Stomach (tissue), 7 donors: ENCODE measurements around a stretch of chr15.

GRCh38 chr15:90881034-90881824, 3.1 kb upstream of the FES start:
- PRO-cap = no peak
- RAMPAGE, long total RNA, 5 experiments = no peak in any of the 5 experiments
- RRBS = 64% methylated on average over 19 of the region's 31 CpGs

GRCh38 chr15:90981294-90982323, 12.7 kb downstream of the PRC1 start:
- PRO-cap = no peak
- RAMPAGE, long total RNA, 5 experiments = start-site peak on the minus strand in 1 of 5 experiments, at chr15:90981618-90981829 at its widest, 15 reads per replicate
- RRBS = no CpG with 5 or more reads among the region's 11 CpGs

- PRO-cap = no peak
- RAMPAGE, long total RNA, 5 experiments = no peak in any of the 5 experiments
- RRBS = no CpG with 5 or more reads among the region's 16 CpGs
These were observed 356.2 kb downstream of the SV2B start for GRCh38 chr15:91455873-91457097.

DNA sequence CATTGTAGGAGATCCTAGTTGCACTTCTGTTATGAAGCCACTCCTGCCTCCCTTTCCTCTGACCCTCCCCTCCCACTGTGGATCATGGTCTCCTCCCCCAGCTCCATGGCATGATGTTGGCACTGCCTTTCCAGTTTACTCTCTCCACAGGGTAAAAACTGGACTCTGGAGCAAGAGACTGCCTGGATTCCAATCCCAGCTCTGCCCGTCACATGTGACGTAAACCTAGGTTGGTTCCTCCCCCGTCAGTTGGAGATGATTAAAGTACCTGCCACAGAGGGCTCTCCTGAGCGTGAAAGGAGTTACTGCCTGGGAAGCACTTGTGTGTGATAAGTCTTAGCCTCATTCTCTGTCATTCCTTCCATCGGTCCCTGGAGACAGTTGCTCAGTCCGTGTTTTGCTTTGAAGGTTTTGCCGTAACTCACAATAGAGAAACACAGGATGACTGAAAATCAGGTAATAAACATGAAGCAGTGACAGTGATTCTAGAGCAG, 21.8 kb downstream of the SLCO3A1 start:
- PRO-cap = no peak
- RAMPAGE, long total RNA, 5 experiments = no peak in any of the 5 experiments
- RRBS = no CpG with 5 or more reads among the region's 7 CpGs

DNA sequence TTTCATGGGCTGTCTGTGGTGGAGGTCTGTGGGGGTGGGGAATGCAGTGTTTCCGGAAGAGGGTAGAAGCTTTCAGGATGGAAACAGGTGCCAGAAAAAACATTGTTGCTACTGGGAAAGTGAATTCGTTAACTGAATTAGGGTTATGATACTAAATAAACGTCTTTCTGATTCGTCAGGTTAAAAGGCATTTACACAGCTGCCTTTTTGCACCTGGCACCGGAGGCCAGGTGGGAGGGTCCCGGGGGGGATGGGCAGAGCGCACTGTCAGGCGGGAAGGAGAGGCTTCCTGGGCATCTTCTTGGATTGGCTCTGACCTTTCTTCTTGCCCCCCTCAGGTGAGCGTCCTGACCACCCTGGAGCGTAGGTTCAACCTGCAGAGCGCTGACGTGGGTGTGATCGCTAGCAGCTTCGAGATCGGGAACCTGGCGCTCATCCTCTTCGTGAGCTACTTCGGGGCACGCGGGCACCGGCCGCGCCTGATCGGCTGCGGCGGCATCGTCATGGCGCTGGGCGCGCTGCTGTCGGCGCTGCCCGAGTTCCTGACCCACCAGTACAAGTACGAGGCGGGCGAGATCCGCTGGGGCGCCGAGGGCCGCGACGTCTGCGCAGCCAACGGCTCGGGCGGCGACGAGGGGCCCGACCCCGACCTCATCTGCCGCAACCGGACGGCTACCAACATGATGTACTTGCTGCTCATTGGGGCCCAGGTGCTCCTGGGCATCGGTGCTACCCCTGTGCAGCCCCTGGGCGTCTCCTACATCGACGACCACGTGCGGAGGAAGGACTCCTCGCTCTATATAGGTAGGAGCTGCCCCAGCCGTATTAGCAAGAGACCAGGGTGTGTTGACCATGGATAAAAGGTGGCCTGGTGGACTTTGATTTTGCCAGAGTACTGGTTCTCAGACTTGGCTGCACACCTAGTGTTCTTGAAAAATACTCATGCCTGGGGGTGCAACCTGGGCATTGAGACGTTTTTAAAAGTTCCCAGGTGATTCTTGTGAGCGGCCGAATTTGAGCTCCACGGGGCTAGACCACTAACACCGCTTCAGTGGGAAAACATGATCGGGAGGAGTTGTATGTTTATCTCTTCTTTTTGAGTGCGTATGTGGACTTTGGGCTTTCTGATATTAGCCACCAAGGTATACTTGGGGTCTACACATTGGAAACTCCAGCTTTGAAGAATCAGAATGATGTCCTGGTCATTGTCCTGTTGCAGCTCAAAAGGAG, 62.6 kb downstream of the SLCO3A1 start:
- PRO-cap = no peak
- RAMPAGE, long total RNA, 5 experiments = start-site peak on the plus strand in 1 of 5 experiments, centred at position 1,105 of the sequence, 8 reads per replicate
- RRBS = no CpG with 5 or more reads among the region's 68 CpGs

GRCh38 chr15:91941634-91942217, 88.2 kb downstream of the SLCO3A1 start:
- PRO-cap = no peak
- RAMPAGE, long total RNA, 5 experiments = no peak in any of the 5 experiments
- RRBS = no CpG with 5 or more reads among the region's 5 CpGs

GRCh38 chr15:92591248-92591650, 64.3 kb downstream of the FAM174B start:
- PRO-cap = no peak
- RAMPAGE, long total RNA, 5 experiments = no peak in any of the 5 experiments
- RRBS = no CpG with 5 or more reads among the region's 4 CpGs

DNA sequence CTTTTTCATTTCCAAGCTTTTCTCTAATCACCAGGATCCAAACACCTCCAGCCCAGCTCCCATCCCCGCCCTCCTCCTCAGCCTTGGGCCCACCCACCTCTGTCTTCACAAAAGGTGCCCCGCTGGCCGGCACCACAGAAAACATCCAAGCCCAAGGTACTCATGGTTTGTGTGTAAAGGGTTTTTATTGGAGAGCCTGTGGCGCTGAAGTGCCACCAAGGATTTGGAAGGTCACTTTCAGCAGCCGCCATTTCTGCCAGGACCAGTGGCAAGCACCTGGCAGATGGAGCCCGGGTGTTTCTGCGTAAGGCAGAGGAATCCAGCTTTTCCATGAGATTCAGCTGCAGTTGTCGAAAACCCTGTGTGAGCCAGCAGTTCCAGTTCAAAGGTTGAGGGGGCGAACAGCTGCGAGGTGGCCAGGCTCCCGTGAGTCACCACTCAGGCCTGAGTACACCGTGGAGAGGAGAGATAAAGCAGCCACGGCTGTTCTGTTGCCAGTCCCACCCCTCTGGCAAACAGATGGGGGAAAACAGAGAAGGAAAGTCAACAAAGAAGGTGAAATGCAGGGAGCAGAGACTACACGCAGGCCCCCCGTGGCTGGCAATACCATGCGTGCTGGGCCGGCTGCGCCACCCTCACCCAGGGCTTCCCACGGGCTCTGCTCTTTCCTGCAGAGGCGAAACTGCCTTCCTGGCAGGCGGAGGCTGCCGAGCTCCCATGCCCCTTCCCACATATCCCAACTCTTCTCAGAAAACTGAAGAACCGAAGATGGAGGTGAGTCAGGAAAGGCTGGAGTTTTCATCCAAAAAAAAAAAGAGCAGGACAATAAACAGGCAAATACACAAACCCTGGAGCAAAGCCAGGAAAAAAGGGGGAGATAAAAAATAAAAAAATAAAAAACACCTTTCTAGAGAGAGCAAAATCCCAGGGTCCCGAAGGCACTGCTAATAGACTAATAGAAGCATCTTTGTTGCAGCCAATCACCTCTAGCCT, 38.0 kb downstream of the FAM174B start:
- PRO-cap = unidirectional peak, minus-strand start at position 3 of the sequence; bidirectional peak, plus-strand start at position 549 of the sequence, minus-strand start at position 352 of the sequence
- RAMPAGE, long total RNA, 5 experiments = start-site peak on the minus strand in 1 of 5 experiments, centred at position 970 of the sequence, 6 reads per replicate
- RRBS = no CpG with 5 or more reads among the region's 24 CpGs

DNA sequence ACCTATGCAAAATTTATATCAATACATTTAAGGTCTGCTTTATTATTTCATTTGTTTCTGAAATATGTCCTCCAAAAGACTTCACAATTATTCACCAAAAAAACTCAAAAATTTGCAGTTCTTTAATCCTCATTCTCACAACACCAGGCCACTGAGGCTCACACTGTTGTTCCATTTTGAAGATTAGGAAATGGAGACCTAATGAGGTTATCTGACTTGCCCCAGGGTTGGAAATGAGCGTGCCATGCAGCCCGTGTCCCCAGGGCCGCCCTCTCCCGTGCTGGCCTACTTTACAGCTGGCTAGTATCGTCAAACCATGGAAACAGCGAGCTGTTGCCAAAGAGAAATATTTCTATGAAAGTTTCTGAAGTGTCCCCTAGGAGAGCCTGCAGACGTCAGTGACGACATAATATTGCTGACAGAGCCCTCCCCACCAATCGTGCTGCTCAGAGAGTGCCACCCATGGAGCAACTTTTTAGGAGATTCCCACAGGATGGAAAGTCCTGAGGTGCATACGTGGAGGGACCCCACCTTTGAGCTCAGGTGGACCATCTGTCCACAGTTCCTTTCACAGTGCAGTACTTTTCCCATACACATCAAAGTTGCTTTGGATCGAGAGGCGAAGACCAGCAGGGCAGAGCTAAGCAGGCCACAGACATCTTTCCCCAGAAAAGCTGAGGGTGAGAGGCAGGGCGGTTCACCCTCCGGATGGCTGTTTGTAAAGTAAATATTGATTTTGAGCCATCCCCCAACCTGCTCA, 11.2 kb upstream of the FAM174B start:
- PRO-cap = no peak
- RAMPAGE, long total RNA, 5 experiments = no peak in any of the 5 experiments
- RRBS = no CpG with 5 or more reads among the region's 14 CpGs

DNA sequence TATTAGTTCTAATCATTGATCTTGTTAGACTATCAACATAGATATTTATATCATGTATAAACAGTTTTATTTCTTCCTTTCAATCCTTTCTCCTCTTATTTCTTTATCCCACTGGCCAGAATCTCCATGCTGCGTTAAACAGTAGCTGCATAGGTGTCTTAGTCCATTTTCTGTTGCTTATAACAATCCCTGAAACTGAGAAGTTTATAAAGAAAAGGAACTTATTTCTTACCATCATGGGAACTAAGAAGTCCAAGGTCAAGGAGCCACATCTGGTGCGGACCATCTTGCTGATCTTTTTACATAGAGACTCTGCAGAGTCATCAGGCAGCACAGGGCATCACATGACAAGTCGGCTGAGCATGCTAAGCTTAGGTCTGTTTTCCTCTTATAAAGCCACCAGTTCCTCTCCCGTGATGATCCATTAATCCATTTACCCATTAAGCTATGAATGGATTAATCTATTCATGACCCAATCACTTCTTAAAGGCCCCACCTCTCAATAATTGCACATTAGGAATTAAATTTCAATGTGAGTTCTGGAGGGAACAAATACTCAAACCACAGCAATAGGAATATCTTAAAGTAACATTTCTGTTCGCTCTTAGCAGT, 22.4 kb upstream of the FAM174B start:
- PRO-cap = no peak
- RAMPAGE, long total RNA, 5 experiments = no peak in any of the 5 experiments
- RRBS = no CpG with 5 or more reads among the region's 5 CpGs

DNA sequence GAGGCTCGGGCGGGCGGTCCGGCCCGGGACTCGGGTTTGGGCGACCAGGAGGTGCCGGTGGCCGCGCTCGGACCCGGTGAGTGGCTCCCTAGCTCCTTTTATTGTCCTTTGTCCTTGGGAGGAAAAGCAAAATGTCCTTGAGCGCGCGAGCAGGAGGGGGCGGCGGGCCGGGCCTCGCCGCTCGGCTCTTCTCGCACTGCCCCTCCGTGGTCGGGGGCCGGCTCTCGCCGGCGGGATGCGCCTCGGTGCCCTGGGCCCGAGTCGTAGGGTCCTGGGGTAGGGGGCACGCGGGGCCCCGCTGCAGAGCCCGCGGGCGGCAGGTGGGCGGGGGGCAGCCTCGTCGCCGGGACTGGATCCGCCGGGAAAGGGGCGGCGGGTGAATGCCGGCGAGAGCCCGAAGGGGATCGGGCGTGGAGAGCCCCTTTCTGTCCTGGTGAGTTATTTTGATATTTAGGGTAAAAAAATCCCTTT, 17.0 kb upstream of the CHD2 start:
- PRO-cap = no peak
- RAMPAGE, long total RNA, 5 experiments = no peak in any of the 5 experiments
- RRBS = 1% methylated on average over 31 of the region's 51 CpGs

- PRO-cap = no peak
- RAMPAGE, long total RNA, 5 experiments = no peak in any of the 5 experiments
- RRBS = no CpG with 5 or more reads among the region's 7 CpGs
These were observed 12.1 kb upstream of the CHD2 start for GRCh38 chr15:92887730-92888736.

GRCh38 chr15:92897964-92898433, 2.1 kb upstream of the CHD2 start:
- PRO-cap = no peak
- RAMPAGE, long total RNA, 5 experiments = no peak in any of the 5 experiments
- RRBS = no CpG with 5 or more reads among the region's 5 CpGs

DNA sequence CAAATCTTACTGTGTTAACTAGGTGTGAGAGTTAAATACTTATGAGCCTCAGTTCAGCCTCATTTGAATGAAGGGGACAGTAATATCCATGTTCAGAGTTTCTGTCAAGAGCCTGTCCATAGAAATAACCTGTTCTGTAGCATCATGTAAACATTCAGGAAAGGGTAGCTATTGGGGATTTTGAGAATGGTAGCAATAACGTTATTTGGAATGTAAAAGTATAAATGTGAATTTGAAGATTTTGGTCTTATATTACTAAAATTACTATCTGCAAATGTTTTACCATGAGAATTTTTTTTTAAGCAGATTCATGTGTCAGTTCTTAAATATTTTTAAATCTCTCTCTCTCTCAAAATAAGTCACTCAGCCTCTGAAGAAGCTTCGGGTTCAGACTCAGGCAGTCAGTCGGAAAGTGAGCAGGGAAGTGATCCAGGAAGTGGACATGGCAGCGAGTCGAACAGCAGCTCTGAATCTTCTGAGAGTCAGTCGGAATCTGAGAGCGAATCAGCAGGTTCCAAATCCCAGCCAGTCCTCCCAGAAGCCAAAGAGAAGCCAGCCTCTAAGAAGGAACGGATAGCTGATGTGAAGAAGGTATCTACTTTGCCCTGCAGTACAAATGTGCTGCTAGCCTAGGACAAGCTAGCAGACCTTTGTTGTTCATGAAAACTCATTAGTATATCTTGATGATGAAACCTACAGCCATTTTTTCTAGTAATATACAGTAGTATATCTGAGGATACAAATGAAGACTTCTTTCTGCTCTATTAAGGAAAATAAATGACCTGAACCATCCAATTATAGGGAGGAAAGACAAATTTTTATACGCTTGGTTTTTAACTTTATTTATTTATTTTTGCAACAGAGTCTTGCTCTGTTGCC, 24.1 kb downstream of the CHD2 start:
- PRO-cap = bidirectional peak, plus-strand start at position 485 of the sequence, minus-strand start at position 412 of the sequence
- RAMPAGE, long total RNA, 5 experiments = start-site peak on the plus strand in 3 of 5 experiments, centred at positions 372 to 425 of the sequence, 64 to 165 reads per replicate
- RRBS = no CpG with 5 or more reads among the region's 9 CpGs

- PRO-cap = no peak
- RAMPAGE, long total RNA, 5 experiments = no peak in any of the 5 experiments
- RRBS = no CpG with 5 or more reads among the region's 8 CpGs
These were observed 44.5 kb downstream of the CHD2 start for GRCh38 chr15:92944400-92945345.

- PRO-cap = no peak
- RAMPAGE, long total RNA, 5 experiments = no peak in any of the 5 experiments
- RRBS = no CpG with 5 or more reads among the region's 7 CpGs
These were observed 66.8 kb downstream of the CHD2 start for GRCh38 chr15:92966799-92967503.

DNA sequence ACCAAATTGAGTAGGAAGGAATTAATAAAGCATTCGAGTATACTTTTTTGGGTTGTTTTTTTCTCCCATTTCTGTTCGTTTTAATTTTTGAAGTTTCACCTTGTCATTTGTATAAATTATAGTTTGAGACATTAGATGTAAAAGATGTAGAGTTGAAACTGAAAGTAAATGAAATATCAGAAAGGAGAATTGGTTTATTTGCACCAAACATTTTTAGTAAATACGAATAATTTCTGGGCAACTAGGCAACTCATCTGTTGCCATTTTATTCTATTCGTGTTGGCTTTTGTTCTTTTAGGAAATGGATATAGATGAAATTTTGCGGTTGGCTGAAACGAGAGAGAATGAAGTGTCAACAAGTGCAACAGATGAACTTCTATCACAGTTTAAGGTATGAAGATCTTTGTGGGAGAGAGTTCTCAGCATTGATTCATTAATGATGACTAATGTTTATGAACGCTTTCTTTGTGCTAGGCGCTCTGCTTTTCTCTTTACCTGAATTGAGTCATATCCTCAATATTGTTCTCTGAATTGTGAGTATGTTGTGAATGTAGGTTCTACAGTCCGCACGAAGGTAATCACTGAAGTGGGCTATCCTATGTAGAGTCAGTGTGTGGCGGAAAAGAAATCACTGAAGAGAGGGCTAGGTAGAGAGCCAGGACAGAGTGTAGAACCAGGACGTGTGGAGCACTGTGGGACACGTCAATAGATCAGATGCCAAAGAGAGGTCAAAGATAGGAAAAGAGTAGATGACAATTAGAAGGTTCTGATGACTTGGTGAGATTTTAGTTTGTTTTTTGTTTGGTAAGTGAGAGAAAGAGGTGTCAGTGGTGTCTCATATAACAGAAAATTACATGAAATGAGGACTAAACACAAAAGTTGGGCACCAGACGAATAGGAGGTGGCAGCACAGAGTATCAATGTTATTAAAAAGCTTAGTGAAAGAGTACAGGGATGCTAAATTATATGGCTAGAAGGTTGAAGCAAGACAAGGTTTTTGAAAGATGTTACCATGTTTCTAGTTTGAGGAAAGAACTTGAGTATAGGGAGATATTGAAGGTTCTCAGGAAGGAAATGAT, 81.3 kb downstream of the CHD2 start:
- PRO-cap = no peak
- RAMPAGE, long total RNA, 5 experiments = start-site peak on the plus strand in 1 of 5 experiments, centred at position 306 of the sequence, 21 reads per replicate
- RRBS = no CpG with 5 or more reads among the region's 14 CpGs

DNA sequence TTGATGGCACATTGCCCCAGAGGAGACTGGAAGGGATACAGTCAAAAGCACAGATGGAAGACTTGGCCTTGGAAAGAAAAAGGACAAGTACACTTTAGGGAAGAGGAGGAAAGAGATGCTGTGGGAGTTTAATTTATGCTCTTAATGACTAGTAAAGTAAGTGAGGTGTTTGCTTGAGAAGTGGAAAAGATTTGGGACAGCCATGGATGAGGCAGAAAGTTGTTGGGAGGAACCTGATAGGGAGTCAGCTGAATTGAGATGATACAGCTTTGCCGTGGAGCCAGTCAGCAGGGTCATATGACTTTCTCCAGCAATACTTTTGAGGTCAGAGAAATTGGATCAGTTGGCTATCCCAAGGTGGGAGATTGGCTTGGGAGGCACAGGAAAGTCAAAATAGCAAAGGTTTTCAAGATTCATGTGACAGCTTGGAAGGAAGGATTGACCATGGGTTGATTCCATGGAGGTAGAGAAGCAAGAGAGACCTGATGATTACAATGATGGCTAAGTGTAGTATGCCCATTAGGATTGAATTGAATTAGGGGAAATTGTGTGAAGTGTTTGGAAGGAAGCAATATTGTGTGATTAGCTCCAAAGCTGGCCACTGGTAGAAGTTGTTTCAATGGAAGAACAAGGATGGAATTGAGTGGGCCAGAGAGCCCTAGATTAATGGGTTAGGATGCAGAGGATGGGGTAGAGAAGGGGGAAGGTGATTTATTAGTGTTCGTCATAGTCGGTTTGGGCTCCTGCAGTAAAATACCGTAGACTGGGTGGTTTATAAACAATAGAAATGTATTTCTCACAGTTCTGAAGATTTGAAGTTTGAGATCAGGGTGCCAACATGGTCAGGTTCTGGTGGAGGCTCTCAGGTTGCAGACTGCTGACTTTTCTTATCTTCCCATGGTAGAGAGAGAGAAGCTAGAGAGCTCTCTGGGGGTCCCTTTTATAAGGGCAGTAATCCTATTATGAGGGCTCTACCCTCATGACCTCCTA, 82.3 kb downstream of the CHD2 start:
- PRO-cap = no peak
- RAMPAGE, long total RNA, 5 experiments = no peak in any of the 5 experiments
- RRBS = no CpG with 5 or more reads among the region's 4 CpGs

DNA sequence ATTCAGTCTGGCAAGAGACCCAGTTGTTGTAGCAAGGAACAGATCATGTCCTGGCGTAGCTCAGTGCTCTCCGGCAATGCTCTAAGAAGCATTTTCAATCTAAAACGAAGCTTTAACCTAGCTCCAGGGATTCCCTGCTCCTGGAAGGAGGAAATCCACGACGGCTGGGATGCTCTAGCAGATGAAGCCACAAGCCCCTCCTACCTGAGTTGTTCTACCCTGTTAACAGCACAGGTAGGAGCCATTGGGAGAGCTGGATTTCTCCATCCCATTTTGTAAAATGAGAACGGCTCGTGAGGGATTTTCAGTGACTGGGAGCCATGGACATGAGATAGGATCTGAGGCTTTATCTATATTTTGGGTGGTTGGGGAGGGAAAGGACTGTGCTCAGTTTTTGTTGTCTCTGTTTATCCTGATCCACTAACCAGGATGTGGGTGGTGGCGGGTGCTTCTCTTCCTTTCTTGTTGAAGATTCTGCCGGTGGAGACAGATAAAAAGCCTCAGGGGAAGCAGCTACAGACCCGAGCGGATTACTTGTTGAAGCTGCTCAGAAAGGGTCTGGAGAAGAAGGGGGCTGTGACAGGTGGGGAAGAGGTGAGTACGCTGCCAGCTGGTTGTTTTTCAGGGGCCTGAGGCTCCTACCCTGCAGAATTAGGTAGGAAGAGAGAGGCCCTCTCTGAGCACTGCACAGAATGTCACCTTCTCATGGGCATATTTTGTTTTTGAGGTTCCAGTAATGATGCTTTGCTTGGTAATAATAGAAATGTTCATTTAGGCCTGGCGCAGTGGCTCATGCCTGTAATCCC, 90.8 kb downstream of the RGMA start:
- PRO-cap = no peak
- RAMPAGE, long total RNA, 5 experiments = start-site peak on the plus strand in 1 of 5 experiments, centred at position 247 of the sequence, 120 reads per replicate
- RRBS = no CpG with 5 or more reads among the region's 13 CpGs

DNA sequence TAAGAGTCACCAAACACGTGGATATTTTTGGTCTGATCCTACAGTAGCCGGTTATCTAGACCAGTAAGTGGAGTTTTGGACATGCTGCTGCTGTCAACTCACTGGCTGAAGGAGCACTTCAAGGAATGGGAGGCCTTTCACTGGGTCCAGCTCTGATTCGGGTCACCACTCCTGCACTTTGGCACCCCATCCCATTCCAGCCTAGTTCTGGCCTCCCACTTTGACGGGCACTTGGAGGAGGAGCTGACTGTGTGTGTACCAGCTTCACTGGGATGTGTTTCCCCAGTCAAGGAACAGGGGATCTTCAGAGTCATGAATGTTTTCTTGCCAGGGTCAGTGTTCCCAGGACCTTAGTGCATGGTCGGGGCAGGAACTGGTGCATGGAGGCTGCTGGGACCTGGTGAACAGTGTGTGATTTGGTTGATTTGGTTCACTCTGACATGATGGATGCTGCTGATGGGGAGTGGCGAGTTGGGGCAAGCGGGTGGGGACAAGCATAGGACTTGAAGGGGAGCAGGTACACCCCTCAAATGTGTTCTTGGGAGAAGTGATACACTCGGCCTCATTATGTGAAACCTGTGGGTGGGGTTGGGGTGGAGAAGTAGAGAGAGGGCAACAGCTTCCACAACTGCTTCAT, 64.2 kb downstream of the RGMA start:
- PRO-cap = no peak
- RAMPAGE, long total RNA, 5 experiments = no peak in any of the 5 experiments
- RRBS = no CpG with 5 or more reads among the region's 8 CpGs